Bronchus fibroblast of lung (primary cell): ENCODE data around the genes CLHC1 and CFAP36.

- RAMPAGE, long total RNA: no peak
Observed at GRCh38 chr2:54987082-54987975, 62.9 kb downstream of the RTN4 start.

- RAMPAGE, long total RNA: no peak
Observed at GRCh38 chr2:55010829-55011433, 39.3 kb downstream of the RTN4 start.

GRCh38 chr2:55061657-55062261 lies 11.5 kb upstream of the RTN4 start:
- RAMPAGE, long total RNA: no peak

DNA sequence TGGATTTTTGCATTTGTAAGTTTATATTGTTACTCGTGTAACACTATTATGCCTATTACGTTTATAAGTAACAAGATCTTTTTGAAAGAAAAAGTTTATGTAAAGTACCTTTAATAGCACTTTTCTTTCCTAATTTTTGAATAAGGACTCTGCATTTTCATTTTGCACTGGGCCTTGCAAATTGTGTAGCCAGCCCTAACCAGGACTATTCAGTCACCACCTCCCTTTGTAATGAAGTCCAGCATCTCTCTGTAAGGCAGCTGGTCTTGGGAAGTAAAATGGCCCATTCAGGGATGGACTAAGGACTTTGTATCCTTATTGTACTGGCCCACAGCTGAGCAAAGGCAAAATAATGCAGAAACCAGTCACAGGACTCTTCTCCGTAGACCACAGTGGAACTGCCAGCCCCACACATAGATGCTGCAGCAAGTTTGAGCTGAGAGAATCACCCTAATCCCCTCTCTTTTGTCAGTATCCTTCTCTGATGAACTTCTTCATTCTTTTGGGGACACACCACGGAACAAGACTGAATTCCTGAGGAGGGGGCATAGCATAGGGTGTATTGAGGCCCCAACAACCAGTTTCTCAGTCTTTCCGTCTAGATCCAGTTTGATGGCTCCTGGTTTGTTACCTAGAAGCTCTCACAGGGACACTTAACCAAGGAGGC lies 73.6 kb upstream of the RTN4 start:
- RAMPAGE, long total RNA: no peak

DNA sequence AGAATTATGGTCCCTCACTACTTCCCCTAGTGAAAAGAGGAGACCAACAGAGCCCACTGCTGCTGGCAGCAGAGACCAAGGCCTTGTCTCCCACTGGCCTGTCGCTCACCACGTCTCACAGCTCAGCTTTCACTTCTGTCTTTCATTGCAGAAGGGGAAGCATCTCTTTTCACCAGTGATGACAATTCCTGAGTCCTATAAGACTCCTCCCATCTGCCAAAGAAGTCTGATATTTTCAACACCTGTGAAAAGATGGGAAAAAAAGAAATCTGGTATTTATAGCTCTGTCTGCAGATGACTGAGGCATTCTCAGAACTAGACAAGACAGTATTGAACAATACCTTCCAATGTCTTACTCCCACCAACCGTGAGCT lies 81.1 kb downstream of the CLHC1 start:
- RAMPAGE, long total RNA: no peak

GRCh38 chr2:55167848-55168446 lies 64.1 kb downstream of the CLHC1 start:
- RAMPAGE, long total RNA: no peak

- RAMPAGE, long total RNA: no peak
Observed at GRCh38 chr2:55227837-55228618, 4.1 kb downstream of the CLHC1 start.

- RAMPAGE, long total RNA: no peak
Observed at GRCh38 chr2:55231696-55232484, at the start of gene CLHC1. Gene CLHC1, minus strand, starts transcription at chr2:55232293.

DNA sequence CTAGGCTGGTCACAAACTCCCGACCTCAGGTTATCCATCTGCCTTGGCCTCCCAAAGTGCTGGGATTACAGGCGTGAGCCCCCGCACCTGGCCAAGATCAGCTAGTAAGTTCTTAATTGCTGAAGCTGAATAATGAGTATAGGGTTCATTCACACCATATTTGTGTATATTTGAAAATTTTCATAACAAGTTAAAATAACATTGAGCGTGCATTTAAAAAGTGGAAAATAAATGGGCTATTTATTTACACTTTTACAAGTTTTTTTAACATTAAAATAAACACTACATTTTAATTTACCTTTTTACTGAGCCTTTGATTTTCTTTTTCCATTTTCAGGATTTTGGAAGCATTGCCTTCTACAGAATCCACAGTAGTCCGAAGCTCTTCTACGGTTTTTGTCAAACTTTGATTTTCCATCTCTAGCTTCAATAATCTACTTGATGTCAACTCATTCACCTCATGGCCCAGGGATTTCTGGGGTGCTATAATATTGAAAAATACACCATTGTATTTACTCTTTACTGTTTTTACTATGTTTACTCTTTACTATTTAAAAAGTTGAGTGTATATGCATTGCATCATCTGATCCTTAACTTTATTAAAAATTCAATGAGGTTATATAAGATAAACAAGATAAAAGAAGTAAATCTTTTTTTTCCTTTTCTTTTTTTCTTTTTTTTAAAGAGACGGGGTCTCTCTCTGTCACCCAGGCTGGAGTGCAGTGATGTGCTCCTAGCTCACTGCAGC lies 70.3 kb upstream of the MTIF2 start:
- RAMPAGE, long total RNA: no peak

DNA sequence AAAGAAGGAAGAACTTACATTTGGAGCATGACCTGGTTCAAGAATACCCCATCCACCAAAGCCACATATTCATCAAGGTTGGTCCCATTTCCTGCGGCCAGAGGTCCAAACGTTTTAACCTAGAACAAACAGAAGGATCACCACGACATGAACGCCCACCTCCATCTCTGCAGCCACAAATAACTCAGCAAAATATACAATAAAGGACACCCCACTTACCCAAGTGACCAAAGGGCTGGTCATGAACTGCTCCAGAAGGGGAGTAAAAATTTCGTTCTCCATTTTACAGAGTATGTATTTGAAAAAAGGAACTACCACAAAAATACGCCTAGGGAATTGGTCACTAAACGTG lies 882 bp downstream of the CCDC88A start:
- RAMPAGE, long total RNA: no peak

GRCh38 chr2:55519522-55519894 lies at the start of gene CFAP36:
Gene CFAP36, plus strand, starts transcription at chr2:55519718.
- RAMPAGE, long total RNA: start-site peak on the plus strand at chr2:55519615-55519741, 2,269 and 1,905 reads in 2 replicates

- RAMPAGE, long total RNA: no peak
Observed at GRCh38 chr2:55611161-55611969, 6.1 kb downstream of the PPP4R3B start.

DNA sequence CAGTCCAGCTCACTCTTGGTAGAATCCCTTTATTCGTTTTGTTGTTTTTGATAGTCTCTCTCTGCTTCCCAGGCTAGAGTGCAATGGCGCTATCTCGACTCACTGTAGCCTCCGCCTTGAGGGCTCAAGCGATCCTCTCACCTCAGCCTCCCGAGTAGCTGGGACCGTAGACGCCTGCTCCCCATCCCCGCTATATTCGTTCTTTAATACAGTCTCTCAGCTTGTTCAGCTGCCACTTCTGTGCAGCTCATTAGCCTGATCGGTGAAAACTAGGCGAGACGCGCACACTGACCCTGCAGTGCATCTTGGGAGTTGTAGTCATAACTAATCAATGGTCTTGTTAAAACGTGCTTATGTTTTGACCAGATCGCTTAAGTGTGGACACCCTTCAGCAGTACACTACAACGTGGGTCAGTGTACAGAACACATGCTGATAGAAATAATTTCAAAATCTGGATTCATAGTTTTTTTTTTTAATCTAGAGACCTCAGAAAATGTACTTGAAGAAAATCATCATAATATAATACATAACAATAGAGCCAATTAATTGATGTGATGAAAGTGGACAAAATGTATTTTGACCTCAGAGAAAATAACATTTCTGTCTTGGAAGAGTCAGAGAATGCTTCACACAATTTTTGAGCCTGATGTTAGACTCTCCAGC lies 1.3 kb upstream of the PPP4R3B start:
- RAMPAGE, long total RNA: no peak

DNA sequence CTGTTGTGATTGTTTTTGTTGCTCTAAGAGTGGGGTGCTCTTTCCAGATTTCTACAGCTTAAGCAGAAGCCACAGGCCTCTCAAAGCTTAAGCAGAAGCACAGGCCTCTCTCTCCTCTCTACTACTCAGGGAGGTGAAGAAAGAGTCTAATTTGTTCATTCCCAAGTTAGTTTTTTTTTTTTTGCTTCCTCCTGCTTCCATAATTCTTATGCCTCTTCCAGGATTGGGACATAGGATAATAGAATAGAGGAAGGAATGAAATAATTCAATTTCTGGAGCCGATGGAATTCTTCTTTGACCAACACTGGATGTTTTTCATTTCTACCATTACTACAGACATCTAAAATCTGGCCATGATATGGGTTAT lies 8.2 kb upstream of the PNPT1 start:
- RAMPAGE, long total RNA: no peak

DNA sequence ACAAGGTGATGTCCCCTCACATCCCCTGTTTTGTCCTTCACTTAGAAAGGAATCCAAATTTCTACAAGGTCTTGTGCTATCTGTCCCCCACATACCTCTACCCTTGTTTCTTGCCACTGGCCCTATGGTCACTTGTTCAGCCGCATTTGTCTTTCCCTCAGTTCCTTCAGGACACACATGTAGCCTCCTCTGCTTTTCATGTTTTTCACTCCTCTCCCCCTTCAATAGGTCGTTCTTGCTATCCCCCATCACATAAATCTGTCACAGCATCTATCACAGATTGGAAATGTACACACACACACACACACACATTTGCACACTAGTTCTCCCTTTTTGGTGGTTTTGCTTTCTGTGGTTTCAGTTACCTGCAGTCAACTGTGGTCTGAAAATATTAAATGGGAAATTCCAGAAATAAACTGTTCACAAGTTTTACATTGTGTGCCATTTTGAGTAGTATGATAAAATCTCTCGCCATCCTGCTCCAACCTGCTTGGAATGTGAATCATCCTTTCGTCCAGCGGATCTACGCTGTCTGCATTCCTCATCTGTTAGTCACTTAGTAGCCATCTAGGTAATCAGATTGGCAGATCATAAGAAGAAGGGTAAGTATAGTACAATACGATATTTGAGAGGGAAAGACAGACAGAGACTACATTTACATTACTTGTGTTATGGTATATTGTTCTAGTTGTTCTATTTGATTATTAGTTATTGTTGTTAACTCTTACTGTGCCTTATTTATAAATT lies 85.9 kb upstream of the PNPT1 start:
- RAMPAGE, long total RNA: no peak

DNA sequence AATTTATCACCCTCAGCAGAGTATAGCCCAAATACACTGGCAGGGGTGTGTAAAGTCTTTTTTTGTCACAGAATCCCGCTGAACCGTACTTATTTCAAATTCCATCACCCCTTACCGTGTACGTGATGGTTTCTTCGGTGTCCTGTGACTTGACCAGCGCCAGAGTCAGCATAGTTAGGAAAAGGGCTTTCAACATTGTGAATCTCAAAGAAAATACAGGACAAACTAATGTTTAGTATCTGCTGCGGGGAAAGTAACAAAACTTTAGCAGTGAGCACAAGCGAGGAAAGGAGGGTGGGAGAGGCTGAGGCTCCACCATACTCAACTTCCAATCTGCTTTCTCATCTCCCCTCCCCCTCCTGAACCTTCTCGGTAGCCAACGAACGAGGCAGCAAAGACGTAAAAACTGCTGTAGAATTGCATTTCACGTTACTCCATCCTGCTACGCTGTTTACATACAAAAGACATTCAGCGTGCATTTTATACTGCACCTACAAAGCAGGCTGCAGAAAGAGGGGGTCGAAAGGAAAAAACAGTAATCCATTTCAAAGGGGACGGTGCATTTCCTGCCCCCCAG lies 1.2 kb downstream of the EFEMP1 start:
- RAMPAGE, long total RNA: no peak

DNA sequence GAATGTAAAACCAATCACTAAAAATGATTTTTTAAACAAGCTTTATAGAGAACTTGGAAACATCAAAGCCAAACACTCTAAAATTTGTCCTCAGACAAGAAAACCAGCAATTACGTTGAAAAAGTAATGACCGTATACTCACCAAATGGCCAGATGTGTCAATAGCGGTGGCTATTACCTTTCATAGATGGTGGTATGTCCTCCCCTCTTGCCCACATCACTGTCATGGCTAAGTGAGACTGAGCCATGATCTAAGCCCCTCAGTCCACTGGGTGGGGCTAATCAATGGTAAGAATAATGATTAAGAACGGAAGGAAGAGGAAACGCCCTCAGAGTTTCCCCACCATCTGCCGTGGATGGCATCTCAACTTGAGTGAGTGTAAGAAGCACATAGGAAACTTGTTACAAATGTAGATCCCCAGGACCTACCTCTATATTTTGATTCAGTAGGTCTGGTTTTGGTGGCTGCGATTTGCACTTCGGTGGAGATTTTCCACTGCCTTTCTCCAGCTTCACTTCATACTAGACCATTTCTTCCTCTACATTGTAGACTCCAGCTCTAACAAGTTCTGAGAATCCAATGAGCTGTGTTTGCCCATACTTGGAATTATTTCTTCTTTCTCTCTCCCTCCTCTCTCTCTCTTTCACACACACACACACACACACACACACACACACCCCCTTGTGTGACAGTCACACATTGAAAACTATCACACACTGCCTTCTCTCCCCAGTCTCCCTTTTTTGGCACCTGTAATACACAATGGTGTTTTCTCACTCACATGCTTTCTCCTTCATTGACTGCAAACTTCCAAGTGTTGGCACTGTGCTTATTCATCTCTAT lies 66.0 kb upstream of the EFEMP1 start:
- RAMPAGE, long total RNA: no peak

- RAMPAGE, long total RNA: no peak
Observed at GRCh38 chr2:56185619-56186172, 1.9 kb downstream of the CCDC85A start.

DNA sequence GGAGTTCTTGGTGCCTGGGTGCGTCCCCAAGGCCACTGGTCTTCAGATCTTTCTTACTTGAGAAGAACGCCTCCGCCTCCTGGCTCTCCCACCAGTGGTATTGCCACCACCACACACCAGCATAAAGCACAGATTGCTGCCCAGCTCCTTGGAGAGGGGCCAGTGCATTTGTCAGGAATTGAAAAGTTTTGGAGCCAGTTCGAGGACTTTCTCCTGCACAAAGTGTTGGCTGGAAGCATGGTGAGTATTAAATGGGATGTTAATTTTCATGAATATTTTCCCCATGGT lies 684.5 kb upstream of the FANCL start:
- RAMPAGE, long total RNA: no peak

- RAMPAGE, long total RNA: no peak
Observed at GRCh38 chr2:59066633-59067413, 825.7 kb upstream of the FANCL start.